CD14-positive monocyte (primary cell): ENCODE results near the gene CEMIP2.

- CAGE, long polyA plus RNA: no peak
These were observed 4.8 kb downstream of the PABIR1 start for GRCh38 chr9:68784547-68785260.

DNA sequence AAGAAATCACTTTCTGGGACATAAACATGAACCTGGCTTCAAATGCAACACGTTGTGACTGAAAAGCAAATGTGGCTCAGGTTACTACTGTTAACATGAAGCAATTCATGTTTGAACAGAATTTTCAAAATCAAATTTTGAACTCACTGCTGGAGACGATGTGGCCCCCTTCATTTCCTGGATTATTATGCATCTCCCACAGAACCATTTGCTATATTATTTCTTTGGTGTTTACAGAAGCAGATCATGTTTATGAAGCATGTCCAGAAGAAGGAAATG, 61.2 kb downstream of the PABIR1 start:
- CAGE, long polyA plus RNA: no peak

DNA sequence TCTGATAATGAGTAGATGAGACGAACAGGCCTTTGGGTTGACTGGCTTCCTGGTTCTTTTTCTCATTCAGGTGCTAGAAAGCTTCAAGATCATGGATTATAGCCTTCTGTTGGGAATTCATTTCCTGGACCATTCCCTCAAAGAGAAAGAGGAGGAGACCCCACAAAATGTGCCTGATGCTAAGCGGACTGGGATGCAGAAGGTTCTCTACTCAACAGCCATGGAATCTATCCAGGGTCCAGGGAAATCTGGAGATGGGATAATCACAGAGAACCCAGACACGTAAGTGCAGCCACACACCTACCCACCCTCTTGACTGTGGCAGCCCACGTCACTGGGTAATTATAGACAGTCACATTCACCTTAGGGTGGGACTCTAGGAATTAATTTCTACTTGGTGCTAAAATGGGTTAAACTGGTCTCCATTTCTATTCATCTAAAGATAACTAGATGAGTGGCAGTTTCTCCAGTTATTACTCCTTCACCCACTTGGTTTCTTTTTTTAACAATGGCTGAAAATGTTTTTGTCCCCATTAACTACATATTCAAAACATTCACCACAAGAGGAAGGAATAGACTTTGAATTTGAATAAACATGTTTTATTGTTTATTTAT, 96.3 kb downstream of the PRKACG start:
- CAGE, long polyA plus RNA: no peak

DNA sequence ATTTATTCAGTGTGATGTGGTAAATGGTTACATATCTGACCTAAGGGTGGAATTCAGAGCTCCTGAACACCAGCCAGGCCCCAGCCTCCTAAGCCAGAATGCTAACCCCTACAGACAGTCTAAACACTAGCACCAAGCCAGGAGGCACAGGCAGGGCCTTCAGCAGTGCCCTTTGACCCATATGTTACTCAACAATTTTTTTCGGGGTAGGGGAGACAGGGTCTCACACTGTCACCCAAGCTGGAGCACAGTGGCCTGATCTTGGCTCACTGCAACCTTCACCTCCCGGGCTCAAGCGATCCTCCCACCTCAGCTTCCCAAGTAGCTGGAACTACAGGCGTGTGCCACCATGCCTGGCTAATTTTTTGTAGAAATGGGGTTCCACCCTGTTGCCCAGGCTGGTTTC, 40.2 kb downstream of the PRKACG start:
- CAGE, long polyA plus RNA: no peak

DNA sequence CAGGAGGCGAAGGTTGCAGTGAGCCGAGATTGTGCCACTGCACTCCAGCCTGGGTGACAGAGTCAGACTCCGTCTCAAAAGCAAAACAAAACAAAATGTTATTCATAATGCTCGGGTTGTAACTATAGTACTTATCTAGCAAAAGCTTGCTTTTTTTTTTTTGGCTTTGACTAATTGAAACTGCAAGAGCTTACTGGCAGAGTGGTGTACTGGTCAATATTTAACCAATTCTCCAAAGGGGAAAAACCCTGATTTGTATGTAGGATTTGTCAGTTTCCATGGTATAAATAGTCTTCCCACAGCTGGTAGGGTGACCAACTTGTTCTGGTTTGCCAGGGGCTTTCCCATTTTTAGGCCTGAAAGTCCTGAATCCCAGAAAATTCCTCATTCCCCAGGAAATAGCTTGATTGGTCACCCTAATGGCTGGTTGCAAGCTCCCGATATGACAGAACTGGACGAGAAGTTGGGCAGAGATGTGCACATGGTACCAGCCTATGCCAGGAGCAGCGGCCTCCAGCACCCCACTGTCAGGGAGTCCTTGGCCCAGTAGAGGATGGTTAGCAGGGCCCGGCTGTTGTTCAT, 58.0 kb downstream of the FXN start:
- CAGE, long polyA plus RNA: no peak

GRCh38 chr9:69207338-69207914, 33.3 kb downstream of the TJP2 start:
- CAGE, long polyA plus RNA: no peak

DNA sequence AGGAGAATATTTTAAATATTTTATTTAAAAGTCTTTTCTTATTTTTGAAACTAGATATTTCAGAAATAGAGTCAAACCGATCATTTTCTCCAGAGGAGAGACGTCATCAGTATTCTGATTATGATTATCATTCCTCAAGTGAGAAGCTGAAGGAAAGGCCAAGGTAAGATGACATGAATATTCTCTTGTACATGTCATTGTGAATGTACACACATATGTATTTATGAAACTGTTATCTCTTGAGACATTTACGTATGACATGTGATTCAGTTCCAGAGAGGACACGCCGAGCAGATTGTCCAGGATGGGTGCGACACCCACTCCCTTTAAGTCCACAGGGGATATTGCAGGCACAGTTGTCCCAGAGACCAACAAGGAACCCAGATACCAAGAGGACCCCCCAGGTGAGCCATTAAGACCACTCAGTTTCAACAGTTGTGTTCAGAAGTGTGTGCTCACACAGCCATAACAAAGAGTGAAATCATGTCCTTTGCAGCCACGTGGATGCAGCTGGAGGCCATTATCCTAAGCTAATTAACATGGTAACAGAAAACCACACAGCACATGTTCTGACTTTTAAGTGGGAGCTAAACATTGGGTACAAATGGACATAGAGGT, 53.7 kb downstream of the TJP2 start:
- CAGE, long polyA plus RNA: no peak

- CAGE, long polyA plus RNA: no peak
These were observed 72.6 kb downstream of the TJP2 start for GRCh38 chr9:69246639-69247189.

GRCh38 chr9:69376617-69376958, 51.6 kb downstream of the ENTREP1 start:
- CAGE, long polyA plus RNA: no peak

DNA sequence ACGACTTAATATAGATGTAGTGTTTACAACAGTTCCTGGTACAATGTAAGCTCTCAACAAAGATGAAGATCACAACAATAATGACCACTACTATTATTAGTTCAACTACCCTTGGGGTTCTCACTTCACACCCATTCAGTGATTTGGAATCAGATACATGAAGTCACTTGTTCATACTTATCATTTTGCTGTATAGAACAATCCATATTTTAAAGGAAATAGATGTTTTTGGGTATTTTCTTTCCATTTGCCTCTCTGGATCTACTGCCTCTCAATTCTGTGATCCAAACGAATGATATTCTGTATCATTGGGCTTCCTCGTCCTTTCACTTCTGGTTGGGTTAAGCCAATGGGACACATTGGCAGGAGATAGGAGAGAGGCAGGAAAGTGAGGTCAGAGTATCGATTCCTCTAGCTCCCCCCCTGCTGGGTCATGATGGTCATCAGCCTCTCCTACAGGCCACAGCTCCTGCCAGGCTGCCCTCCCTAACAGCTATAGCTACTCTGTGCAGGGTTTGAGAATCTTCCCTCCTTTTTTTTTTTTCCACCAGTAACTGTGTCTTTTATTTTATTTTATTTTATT, 39.5 kb downstream of the APBA1 start:
- CAGE, long polyA plus RNA: no peak

- CAGE, long polyA plus RNA: no peak
These were observed 46.6 kb downstream of the CFAP95 start for GRCh38 chr9:69867250-69867663.

DNA sequence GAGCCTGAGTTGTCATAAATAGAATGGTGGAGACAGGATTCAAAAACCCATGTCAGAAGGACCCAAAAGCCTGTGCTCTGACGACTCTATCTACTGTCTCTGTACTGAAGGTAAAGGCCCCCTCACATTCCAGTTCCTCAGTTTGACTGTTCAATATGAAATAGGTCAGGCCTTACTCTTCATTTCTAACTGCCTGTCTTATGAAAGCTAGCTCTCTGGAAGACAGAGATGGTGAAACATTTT, 9.7 kb downstream of the KLF9 start:
- CAGE, long polyA plus RNA: no peak

- CAGE, long polyA plus RNA: no peak
These were observed 24.1 kb upstream of the KLF9 start for GRCh38 chr9:70438561-70439035.

DNA sequence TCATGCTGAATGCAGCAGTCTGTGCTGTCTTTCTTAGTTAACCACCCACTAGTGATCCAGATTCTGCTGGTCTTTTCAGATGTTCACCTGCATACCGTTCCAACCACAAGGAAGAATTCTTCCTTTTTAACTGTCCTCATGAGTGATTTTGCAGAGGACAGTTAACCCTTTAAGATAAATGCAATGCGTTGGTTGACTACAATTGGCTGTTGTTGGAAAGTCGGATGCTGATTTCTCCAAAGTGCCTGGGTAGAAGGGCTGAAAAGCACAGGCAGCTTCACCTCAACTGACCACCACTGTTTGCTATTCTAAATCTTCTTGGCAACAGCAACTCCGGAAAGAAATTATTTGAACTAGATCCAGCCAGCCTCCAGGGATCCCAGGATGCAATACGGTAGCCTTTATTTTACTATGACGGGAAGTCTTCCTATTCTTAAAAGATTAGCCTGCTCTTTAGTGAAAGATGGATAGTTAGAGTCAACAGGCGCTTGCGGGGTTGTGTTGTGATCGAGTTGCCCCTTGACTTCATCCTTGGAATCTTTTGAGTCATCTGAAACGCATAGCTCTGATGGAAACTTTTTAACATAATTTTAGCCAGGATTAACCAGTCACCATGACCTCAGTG, 78.5 kb upstream of the KLF9 start:
- CAGE, long polyA plus RNA: no peak

- CAGE, long polyA plus RNA: no peak
These were observed 186.5 kb upstream of the KLF9 start for GRCh38 chr9:70600855-70601376.

DNA sequence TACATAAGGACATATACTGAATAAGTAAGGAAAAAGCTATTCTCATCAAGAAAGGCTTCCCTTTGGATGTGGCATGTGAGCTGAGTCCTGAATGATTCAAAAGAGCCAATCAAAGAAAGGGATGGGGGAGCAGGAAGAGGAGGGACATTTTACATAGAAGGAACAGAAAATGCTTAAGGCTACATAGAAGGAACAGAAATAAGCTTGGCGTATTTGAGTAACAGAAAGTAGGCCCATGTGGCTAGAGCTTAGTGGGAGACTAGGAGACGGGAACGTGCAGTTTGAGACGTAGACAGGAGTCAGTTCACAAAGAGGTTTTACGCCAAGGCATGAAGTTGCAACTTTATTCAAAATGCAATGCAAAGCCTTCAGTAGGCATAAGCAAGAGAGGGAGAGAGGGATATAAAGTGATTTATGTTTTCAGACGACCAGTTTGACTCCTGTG, 126.2 kb downstream of the CEMIP2 start:
- CAGE, long polyA plus RNA: no peak

- CAGE, long polyA plus RNA: no peak
These were observed 56.5 kb downstream of the CEMIP2 start for GRCh38 chr9:71711870-71712166.

DNA sequence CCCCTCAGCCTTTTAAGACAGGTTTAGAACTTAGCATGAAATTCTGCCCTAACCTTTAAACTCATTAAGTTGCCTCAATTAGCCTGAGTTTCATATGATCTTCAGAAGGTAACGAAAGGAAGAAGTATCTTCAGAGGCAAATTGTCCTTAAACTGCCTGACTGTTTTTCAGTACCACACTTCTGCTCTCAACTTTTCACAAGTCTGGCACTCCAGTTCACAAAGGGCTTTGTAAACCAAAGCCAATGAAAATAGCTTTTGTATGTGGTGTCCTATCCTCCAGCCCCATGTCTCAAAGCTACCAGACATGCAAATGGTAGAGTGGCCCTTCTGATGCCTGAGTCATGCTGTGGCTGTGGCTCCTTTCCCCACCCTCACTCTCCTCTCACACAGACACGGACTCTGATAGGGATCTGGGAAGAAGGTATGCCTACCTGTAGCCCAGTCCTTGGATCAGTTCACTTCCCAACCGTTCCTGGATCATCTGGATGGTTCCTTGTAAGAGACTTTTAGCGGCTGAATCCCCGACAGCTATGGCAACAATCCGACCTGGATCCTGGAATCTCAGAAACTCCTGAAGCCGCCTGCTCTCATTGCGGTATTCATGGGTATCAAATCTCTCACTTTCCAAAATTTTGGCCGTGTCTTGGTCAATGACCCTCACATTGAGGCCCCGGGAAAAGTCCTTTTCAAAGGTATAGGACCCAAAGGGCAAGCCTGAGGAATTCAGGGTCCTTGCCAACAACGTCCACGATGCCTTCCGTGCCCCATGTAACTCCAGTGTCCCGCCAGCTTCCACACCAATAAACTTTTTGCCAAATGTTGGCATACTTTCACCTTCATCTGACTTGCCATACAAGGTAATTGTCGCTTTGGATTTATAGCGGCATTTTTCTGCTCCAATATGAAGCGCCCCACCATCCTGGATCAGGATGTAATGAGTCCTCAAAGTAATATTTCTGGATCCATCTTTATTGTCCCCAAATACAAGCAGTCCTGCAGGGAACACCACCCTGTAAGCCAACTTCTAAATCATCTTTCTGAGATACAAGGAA, 23.4 kb downstream of the CEMIP2 start:
- CAGE, long polyA plus RNA: no peak

GRCh38 chr9:71768028-71768989, at the start of gene CEMIP2:
Gene CEMIP2, minus strand, starts transcription at chr9:71768513.
- CAGE, long polyA plus RNA: no peak

DNA sequence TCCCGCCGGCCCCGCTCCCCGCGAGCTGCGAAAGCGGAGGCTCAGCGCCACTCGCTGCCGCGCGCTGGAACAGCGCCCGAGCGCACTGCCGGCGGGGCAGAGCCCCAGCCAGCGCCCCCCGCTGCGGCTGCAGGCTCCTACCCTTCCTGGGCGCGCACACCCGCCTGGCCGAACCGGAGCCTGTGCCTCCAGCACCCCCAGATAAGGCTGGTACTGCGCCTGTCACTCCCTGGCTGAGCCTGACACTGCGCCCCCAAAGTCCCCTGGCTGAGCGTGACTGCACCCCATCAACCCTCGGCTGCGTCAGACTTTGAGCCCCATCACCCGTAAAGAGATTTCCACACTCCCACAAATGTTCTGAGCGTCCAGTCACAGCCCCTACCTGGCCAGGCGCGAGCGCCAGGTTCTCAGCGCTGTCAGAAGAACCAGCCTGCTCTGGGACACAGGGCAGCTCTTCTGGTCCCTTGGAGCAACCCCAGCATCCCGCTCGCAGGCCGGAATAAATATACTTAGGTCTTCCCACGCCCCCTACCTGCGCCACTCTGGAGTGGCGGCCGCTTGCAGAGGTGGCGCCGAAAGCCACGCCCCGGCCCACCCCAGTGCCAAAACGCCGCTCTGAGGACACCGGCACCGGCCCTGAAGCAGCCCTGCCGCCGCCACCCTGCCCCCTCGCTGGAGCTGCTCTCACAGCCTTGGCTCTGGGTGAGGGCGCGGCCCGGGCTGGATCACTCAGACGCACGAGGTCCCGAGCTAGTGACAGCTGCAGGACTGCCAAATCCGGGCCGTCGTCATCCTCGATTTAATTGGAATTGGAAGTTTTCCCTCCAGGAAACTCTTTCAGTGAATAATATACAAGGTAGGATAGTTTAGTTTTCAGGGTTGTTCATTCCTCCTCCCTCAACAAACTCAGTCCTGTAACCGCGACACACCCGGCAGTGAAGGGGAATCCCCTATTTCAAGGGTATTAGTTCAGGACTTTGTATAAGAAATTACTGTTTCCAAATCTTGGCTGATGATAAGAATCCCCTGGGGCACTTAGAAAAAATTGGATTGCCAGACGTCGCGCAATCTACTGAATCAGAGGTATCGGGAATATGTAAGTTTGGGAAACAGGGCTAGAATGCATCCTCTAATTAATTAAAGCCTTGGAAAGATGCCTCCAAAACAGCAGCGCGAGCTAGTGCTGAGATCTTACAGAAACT, 1.1 kb upstream of the CEMIP2 start:
- CAGE, long polyA plus RNA: no peak